ENCODE results near the gene MICAL1.

DNA sequence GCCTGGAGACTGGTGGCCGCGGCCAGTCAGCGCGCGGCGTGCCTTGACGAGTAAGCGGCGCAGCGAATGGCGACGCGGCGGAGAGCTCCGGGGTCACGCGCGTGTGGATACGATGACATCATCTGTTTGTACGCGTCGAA is 2.4 kb upstream of the FOXO3 start:
- RRBS = 0% methylated on average over 5 of the region's 22 CpGs

DNA sequence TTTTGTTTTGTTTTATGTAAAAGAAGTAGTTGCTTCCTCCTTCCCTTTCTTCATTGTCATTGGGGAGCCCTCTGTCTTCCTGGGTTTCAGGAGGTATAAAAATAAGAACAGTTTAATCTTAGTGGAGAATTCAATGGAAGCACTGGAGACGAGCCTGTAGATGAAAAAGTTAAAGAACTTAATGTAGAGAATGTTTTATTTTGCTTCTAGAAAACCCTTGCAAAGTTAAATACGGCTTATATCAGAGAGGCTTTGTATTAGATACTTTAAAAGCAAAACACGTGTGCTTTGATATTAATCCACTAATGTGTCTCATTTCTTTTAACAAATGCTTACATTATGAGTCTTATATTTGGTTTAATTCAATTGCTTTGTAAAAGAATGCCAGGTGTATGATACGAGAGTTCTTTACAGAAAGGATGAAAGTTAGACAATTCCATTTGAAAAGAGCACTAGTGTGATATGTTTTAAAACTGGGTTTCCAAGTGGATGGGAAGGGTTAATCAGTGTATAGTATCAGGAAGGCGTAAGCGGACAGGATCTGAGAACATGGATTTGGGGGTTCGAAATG is 2.4 kb downstream of the FOXO3 start:
- RRBS = no CpG with 5 or more reads among the region's 7 CpGs

DNA sequence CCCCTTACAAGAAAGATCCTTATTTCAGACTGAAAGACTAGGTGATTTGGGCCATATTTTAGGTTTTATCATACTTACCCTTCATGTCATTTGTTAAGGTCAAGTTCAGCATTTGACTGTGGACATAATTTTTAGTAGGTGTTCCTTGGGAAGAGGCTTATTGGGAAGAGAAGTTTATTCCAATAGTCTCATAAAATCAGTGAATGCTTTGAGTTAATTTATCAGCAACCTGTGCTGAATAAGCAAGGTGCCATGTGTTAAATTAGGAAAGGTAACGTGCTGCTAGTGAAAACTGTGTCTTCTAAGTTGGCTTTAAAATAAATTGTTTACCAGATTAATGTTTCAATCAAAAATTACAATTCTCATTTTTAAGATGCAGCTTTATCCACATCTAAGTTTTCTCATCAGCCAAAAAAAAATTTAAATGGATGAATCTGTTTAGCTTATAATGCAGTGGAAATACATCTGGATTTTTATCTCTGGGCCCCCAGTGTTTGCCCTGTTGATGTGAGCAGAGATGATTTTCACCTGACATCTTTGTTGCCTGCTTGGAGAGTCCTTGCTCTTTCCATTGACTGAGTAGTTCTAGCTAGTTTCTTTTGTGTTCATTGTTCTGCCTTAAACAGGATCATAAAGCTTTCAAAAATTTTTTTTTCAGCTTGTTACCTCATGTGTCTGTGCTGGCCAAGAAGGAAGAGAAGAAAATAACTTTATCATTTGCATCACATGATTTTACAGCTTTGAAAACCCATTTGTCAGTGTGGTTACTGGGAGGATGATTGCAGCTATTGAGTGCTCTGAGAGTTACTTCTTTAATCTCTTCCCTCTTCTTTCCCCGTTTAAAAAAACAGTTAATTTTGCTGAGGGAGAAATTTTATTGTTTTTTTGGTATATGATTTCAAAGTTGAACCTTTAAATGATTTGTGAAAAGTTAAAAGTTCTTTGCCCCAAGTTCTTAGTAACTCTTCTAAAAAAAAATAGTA is 15.8 kb downstream of the FOXO3 start:
- RRBS = no CpG with 5 or more reads among the region's 2 CpGs

DNA sequence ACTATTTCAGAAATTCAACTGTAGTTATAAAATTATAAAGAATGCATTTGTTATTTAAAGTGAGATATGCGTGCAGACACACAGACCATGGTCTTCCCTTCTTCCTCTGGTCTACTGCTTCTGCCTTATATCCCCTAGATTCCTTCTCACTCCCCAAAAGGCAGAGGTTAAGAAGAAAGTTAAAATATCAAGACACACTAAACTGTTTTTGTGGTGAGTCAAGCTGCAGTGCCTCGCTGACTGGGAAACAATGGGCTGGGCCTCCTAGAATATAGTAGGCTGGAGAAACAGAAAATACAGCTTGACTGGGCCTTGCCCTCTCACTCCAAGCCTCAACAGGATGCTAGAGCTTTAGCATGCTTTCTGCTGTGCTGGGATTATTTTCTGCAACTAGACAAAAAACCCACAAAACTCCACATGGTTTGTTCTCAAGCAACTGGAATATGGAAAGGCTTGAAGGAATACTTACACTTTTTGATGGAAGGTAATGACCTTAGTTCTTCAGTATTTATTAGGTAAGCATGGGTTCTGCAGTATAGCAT is 27.8 kb downstream of the FOXO3 start:
- RRBS = no CpG with 5 or more reads among the region's 2 CpGs

DNA sequence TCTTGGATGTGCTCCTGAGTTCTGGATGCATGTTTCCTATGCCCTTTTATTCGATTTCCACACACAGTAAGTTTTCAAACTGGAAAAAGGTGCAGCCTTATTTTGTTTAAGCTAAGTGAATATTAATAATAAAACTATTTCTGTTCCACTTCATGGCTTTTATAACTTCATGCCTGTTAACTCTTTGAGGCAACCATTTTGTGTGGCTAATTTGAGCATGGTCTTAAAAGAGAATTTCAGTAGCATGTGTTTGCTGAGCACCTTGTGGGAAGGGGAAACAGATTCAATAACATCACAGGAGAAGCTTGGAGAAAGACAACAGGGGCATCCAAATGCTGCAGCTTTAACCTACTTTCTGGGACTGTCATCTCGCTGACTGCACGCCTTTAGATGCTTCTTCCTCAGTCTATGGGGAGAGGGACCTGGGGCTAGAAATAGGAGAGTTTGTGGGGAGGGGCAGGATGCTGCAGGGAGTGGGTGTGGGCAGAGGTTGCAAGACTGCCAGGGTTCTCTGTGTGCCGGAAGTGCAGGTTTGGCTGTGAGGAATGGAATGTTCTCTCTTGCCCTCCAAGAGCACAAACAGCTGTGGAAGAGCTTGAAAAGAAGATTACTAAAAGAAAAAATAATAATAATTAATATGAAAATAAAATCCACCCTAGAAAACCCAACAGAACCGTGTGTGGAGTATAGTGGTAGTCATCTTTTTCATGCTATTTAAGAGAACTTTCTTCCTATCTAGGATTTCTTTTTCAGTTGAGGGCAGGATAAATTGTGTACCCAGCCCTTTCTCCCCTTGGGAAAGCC is 93.2 kb downstream of the FOXO3 start:
- RRBS = no CpG with 5 or more reads among the region's 5 CpGs

DNA sequence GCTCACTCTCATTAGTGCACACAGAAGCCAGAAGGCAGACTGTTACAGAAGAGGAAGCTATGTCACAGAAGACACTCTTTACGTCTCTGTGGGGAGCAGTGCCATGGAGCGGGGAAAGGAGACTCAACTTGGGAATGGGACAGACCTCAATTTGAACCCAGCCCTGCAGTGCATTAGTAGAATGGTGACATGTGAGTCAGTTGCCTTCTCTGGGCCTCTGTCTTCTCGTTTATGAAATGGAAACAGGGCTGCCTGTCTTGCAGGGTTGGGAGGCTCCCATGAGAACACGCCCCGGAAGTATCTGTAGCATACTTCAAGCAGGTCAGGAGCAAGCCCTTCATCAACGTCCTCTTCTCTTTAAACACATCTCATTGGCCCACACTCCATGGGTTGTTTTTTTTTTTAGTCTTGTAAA is 129.1 kb downstream of the FOXO3 start:
- RRBS = no CpG with 5 or more reads among the region's 6 CpGs

DNA sequence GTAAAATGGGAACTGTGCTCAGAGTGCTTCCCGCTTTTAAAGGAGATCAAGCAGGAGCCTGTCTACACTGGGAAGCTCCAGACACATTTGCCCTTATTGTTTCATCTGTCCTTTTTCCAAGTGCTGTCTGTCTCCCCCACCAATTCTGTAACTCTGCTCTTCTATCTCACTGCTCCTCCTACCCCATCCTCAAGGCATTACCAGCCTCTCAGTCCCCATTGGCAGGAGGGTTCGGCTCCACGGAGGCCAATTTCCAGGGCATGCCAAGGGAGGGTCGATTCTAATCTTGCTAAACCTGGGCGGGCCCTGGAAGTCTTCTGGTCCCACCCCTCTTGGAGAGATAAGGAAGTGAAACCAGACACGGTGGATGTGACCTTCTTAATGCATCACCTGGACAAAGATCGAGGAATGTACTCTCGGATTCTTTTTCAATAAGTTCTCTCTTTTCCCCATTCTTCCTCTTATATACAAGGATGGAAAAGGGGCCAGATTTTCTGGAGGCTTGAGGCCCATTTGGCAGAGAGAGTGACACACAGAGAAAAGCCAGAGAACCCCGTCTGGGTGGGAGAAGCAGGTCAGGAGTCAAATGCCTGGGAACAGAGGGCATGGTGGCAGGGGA is 112.3 kb upstream of the ARMC2 start:
- RRBS = no CpG with 5 or more reads among the region's 9 CpGs

- RRBS = no CpG with 5 or more reads among the region's 8 CpGs
Observed at GRCh38 chr6:108874285-108874846, 26.1 kb downstream of the ARMC2 start.

GRCh38 chr6:108960493-108961283 is 112.5 kb downstream of the ARMC2 start:
- RRBS = no CpG with 5 or more reads among the region's 16 CpGs

DNA sequence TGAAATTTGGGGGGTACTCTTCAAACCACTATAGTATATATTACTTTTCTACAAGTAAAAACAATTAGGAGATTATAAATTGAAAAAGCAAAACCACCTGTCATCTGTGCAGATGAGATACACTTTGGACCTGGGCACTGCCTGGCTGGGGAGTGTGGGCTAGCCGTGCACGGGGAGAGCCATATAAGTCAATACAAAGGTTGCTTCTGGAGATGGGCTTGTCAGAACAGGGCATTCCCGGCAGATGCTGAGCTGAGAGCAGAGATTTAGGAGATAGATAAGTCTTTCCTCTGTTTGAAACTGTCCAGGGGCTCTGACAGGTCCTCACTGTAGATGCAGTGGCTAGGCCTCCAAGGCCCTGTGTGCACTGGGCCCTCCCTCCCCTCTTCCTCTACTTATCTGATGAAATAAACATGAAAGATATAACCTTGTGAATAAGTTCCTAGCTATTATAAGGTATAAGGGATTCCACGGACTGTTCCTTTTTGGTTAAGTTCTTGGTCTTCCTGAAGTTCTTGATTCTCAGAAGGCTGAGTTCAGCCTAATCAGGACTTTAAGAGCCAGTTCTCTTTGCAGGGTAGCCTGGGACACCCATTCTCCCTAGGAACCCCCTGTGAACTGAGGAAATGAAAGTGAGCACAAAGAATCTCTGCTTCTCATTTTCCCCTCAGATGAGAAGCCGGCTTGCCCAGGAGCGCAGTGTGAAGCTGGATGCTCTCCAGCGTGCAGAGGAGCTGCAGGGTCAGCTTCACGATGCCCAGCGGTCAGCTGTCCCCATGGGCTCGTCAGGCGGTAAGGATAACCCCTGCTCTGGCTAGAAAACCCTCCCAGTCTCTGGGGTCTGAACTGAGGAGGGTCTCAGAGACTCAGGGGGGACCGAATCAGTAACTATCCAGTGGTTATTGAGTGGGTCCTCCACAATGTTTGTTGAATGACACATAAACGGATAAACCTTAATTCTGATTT is 34.2 kb downstream of the CD164 start:
- RRBS = no CpG with 5 or more reads among the region's 13 CpGs

- RRBS = no CpG with 5 or more reads among the region's 2 CpGs
Observed at GRCh38 chr6:109368767-109369309, 13.4 kb downstream of the CD164 start.

- RRBS = 74% methylated on average over 4 of the region's 9 CpGs
Observed at GRCh38 chr6:109448286-109448976, 7.1 kb downstream of the MICAL1 start.

GRCh38 chr6:109448977-109449449 is 6.6 kb downstream of the MICAL1 start:
- RRBS = 87% methylated on average over 3 of the region's 11 CpGs

DNA sequence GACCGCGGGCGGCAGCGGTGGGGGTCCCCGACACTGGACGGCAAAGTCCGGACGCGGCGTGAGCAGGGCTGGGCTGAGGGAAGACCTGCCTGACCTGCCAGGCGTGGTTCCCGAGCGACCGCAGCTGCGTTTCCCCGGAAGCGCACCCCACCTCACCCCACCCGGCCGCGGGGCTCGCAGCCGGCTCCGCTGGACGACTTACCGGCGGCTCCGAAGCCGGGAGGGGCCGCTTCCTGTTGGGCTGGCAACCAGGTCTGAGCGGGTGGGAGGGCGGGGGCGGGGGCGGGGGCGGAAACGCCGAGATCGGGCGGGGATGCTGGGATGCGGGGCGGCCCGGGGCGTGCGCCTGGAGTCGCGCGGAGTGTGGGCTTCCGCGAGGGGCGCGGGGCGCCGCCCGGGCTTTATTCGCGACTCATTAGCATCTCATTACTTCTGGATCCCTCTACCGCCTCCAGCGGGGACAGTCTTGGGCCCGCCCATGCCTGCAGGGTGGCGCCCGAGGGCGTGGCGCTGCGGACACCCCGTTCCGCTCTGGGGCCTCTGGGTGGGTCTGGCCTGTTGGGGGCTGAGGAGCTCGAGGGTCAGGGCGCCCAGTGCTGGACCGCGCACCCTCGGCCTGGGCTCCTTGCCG is at the start of gene MICAL1:
Gene MICAL1 (minus strand): TSS at position 256 of the 631 bp plus-strand sequence.
- RRBS = 1% methylated on average over 24 of the region's 71 CpGs

DNA sequence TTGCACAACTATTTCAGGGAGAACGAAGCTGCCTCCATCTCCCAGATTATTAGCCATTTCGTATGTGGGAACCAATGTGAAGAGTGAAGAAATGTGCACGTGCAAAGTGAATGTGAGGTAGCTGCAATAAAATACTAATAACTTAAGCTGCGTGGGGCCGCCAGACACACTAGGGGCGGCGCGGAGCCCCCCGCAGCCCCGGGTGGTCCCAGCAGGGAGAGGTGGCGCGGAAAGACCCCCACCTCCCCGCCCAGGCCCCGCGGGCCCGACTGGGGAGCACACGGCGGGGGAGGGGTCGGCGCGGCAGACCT is 322 bp downstream of the ZBTB24 start:
- RRBS = no CpG with 5 or more reads among the region's 21 CpGs

DNA sequence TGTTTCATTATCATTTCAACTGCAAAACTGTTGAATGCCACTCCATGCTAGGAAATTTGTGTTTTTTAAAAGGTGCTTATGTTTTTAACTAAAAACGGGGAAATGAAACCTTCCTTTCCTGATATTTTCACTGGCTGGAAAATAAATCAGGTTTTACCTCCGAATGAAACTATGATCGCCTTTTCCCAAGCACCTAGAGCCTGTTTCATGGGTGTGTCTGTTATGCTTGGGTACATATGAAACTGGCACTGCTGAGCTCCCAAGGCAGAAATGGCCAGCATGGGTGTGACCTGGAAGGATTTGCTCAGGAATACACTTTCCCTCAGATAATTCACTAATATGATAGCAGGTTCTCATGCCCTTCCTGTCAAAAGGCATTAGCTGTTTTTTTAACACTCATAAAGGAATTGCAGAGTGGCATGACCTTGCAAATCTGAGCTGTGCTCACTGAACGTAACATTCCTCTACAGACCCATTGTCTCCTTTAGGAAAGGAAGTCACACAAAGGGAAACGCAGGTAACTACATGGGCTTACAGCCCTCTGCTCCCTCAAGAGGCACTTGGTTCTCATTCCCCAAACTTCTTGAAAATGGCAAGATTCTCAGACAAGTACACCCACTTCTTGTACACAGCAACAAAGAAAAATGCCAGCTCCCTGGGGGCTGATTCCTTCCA is 72.8 kb downstream of the METTL24 start:
- RRBS = no CpG with 5 or more reads among the region's 5 CpGs

DNA sequence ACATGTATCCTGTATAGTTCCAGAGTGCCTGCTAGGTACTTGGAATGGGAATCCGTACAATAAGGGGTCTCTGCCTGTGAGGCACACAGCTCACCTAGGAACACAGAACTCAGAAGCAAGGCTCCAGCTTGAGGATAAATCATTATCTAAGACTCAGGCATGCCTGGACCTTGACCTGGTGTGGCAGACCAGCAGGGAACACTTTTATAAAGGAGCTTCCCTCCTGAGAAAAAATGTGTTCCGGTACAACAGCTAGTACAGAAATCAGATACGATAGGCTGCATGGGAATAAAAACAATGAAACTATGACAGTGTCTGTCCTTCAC is 70.4 kb downstream of the METTL24 start:
- RRBS = no CpG with 5 or more reads among the region's 3 CpGs

GRCh38 chr6:110363689-110364179 is 5.6 kb upstream of the METTL24 start:
- RRBS = no CpG with 5 or more reads among the region's 3 CpGs

DNA sequence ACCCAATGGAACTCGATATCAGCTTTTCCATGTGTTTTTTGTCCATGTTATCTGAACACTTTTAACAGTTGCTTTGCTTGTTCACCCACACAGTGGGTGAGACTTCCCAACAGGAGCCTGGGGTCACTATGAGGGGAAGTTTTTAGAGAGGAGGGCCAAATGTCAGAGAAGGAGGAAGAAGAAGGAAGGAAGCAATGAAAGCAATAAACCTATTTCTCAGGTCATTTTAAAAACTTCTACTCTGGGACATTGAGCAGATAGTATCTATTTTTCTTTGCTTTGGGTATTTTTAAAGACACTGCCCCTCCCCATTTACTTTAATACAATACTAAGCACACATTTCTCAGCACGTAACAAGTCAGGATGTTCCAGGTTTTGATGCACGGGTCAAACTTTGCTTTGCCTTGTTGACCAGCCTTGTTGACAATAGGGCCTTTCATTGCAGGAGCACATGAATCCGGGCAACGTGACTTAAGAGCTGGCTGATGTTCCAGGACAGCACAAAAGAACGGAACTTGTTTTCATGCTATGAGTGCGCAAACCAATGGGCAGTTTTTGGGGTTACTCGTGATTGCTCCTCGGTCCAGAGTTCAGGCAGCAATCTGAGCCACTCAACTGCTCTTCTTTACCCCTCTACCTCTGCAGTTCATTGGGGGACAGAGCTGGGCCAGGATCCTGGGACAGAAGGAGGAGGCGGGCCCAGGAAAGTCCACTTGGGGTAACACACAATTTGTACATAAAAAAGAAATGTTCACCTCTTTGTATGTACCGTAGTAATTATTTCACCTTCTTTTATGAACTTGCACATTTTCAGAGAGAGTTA is 78.5 kb upstream of the SLC22A16 start:
- RRBS = no CpG with 5 or more reads among the region's 11 CpGs

DNA sequence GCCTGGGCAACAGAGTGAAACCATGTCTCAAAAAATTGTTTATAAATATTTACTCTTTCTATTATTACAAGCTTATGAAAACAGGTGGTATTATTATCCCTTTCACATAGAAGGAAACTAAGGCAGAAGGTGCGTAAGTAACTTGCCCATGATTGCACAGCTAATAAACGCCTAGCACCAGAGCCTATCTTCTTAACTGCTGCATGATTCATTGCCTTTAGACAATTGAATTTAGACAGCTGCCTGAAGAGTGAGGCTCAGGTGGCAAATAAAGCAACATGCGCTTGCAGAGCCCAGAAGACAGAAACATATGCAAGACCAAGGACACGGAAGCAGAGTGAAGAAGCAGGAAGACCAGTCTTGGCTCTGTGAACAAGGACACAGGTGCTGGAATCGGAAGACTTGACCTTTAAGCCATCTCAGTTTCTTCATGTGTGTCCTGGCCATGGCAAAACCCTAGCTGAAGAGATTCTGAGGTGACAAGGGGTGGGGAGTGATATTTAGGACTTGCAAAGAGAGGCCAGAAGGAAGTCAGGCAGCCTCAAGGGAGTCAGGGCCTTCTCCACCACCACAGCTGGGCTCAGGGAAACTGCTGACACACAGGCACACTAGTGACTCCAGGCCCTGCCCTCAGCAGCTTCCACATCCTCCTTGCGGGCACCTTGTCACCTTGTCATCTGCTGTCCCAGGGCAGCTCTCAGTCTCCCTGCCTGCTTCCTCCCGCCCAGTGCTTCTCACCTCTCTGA is 91.7 kb upstream of the SLC22A16 start:
- RRBS = no CpG with 5 or more reads among the region's 7 CpGs

Measured in AG10803 (cell line).